OVCAR3 (cell line): ENCODE results near the genes PRKRIP1 and ATXN7L1.

GRCh38 chr7:102284692-102285958 lies 1.5 kb upstream of the SH2B2 start:
- RRBS: 20% methylated on average over 2 of the region's 28 CpGs

GRCh38 chr7:102299637-102299905 lies 12.9 kb downstream of the SH2B2 start:
- RRBS: no CpG with 5 or more reads among the region's 2 CpGs

GRCh38 chr7:102384887-102385472 lies 11.2 kb upstream of the PRKRIP1 start:
- RRBS: no CpG with 5 or more reads among the region's 4 CpGs

GRCh38 chr7:102395544-102396504 lies at the start of gene PRKRIP1:
TSS of gene PRKRIP1 (plus strand) at chr7:102396363.
- RRBS: no CpG with 5 or more reads among the region's 58 CpGs

DNA sequence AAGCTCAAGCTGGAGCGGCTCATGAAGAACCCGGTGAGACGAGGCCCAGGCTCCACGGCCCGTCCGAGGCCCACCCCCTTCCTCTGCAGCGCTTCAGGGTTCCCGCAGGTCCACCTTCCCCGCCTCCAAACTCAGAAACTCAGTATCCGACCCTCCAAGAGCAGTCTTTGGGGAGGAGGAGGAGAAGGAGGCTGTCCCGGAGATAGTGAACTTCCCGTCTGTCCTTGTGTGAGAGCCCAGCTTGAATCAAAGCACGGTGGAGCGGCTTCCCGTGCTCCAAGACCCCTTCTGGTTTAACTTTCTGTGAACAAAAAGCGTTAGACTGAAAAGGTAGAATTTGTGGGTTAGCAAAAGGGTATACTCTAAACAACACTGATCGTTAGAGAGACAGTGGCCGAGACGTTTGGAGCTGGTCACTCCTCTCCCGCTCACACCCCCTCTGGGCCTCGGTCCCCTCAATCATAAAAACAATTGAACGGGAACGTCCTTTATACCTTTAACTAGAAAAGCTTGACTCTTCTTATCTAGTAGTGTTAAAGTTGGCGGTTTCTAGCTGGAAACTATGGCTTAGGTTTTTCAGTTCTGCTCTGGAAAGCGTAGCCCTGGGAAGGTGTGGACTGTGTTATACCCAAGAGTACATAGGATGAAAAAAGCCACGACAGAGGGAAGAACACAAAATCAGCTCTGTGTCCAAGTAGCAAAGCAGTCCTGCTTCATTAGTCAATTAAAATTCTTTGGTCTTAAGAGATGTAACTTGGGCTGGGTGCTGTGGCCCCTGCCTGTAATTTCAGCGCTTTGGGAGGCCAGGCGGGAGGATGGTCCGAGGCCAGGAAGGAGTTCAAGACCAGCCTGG lies 568 bp downstream of the PRKRIP1 start:
- RRBS: no CpG with 5 or more reads among the region's 29 CpGs

- RRBS: no CpG with 5 or more reads among the region's 10 CpGs
These were observed 842 bp upstream of the NAPEPLD start for GRCh38 chr7:103149781-103150100.

GRCh38 chr7:103153057-103153599 lies 4.2 kb upstream of the NAPEPLD start:
- RRBS: no CpG with 5 or more reads among the region's 12 CpGs

GRCh38 chr7:105014693-105016018 lies 1.2 kb downstream of the KMT2E start:
- RRBS: no CpG with 5 or more reads among the region's 32 CpGs

GRCh38 chr7:105225169-105225657 lies 163.5 kb downstream of the SRPK2 start:
- RRBS: no CpG with 5 or more reads among the region's 2 CpGs

GRCh38 chr7:105689073-105689805 lies 107.9 kb upstream of the EFCAB10 start:
- RRBS: 92% methylated on average over 2 of the region's 12 CpGs

DNA sequence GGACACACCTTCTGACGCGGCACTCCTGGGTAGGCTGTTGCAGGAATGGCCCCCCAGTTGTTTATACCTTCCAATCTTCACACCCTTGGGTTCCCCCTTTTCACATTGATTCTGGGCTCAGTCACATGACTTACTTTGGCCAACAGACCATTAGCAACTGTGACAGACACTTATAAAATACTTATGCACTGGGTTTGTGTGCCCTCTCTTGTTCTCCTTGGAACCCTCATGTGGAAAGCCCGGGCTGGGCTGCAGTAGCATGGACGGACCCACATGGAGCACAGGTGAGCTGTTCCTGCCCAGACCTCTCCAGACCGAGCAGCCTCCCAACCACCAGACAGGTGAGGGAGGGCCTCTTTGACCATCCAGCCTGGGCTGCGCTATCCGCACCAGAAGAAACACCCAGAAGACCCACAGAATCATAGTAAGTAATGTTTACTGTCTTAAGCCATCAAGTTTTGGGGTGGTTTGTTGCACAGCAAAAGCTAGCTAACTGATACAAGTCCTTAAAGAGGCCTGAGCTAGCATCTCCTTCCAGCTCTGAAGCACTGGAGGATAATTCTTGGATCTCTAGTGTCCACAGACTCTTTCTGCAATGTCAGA lies 68.8 kb downstream of the ATXN7L1 start:
- RRBS: no CpG with 5 or more reads among the region's 7 CpGs

- RRBS: no CpG with 5 or more reads among the region's 15 CpGs
These were observed 22.4 kb downstream of the ATXN7L1 start for GRCh38 chr7:105853984-105854486.

DNA sequence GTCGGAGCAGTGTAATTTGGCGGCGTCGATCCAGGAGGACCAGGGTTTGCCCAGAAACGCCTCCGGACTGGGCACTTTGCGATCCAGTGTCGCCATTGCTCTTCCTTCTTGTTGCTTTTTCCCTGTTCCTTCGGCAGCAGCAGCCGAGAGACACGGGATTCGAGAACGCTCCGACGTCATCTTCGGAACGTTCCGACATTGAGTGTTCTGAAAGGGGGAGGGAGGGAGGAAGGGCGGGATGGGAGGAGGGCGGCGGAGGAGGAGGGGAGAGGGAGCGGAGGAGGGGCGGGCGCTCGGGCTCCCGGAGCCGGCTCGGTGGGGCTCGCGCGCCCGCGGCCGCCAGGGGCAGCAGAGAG lies at the start of gene ATXN7L1:
Gene ATXN7L1, minus strand, starts transcription at position 221 of the 356 bp plus-strand sequence.
- RRBS: 2% methylated on average over 8 of the region's 34 CpGs

DNA sequence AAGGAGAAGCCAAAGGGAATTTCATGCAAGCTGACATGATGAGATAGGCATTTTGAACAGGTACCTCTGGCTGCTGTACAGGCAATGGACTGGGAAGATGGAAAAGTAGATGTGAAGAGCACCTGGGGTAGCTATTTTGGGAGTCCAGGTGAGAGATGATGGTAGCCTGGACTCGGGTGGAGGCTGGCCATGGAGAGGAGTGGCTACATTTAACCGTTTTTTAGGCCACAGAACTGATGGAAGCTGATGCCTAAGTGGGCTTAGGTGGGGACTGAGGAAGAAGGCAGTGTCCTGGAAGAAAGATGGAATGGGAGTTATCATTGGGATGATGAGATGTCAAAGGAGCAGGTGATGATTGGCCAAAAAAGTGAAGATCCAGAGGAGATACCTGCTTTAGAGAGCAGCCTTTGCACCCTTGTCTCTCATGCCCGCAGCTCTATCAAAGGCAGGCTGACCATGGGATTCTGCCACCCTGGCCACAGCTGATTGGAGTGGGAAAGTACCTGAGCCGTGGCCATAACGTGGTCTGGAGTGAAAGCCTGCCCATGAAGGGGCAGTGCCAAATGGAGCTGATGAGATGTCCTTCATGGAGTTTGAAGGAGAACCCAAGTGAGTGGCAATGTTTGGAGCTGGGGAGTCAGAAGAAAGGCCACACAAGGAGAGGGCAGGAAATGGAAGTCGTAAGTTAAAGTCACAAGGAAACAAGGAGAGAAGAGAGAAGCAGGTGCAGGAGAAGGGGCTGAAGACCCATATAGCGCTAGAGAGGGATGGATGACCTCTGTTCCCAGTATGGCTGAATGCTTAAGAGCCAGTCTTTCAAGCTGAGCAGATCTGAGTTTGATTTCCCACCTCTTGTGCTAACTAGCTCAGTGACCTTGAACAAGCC lies 18.3 kb upstream of the ATXN7L1 start:
- RRBS: no CpG with 5 or more reads among the region's 7 CpGs

GRCh38 chr7:105975952-105976679 lies 13.1 kb downstream of the CDHR3 start:
- RRBS: no CpG with 5 or more reads among the region's 8 CpGs

DNA sequence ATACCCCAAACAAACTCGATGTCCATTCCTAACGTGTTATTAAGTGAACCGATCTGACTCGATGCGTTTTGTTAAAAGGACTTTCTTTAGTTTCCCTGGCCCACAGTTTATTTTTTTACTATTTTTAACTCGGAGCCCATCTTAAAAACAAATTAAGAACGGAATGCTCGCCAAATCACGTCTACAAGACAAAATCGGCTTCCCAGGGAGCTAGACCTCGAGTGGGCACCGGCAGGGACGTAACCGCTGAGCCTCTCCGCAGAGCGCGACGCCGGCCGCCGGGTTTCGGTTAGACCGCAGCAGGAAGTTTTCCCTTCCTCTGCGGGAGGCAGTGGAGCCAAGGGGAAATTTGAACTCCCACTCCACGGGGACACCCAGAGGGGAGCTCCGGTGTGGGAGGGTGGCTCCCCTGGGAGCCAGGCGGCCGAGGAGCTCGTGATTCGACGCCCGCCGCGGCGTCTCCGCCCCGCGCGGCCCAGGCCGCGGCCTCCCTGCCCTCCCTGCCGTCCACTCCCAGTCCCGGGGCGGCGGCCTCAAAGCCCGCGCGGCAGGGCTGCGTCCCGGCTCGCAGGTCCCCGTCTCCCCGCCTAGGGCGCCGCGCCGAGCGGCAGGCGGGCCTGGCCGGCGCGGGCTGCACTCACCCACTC lies 490 bp downstream of the SYPL1 start:
- RRBS: 4% methylated on average over 34 of the region's 62 CpGs

- RRBS: no CpG with 5 or more reads among the region's 5 CpGs
These were observed 84.9 kb downstream of the NAMPT start for GRCh38 chr7:106199809-106200259.

DNA sequence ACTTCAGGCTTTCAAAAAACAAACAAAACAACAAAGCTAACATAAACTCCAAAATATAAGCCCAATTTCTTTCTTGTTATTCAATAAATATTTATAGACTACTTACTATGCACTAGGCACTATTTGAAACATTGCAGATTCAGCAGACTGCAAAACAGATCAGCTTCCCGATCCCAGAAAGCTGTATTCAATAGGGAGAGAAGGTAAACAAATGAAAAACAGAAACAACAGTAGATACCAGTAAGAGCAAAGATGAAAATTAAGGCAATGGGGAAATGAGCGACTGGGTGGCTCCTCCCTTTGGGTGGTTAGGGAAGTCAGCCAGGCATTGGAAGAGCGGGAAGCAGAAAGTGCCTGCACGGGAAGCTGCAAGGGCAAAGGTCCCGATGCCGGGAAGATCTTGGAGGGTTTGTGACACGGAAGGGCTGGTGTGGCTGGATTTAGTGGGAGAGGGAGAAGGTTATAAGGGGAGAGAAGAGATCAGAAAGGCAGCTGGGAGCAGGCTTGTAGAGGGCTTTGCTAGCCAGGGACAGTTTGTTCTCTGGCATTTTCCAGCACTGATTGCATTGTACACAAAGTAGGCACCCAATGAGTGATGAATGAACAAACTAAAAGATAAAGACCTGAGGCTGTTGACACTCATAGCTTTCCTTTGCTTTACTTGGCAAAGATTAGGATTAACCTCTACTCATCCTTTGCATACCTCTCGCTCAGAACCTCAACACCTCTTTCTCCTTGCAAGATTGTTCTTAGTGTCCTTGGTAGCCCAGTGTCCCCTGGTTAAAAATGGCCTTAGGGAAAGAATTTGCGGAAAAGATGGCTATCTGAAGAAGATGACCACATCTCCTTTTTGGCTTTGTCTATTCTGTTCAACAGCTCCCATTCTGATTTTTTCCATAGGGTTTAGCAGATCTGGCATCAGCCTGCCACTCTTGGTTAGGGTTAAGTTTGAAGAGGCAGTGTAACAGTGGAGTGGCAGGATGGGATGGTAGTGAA lies 67.7 kb downstream of the NAMPT start:
- RRBS: no CpG with 5 or more reads among the region's 9 CpGs